Panc1 (cell line): ENCODE data around the genes CYP1A2 and PTPN9.

GRCh38 chr15:74725711-74726289, 472 bp upstream of the CYP1A1 start:
- RRBS, 2 experiments, result 1 to 7% methylated on average over 11 of the region's 41 CpGs

- RRBS, 2 experiments, result no CpG with 5 or more reads among the region's 5 CpGs
These were observed at the start of gene CYP1A2 for GRCh38 chr15:74748795-74749277. CYP1A2 (plus strand) TSS chr15:74748845.

DNA sequence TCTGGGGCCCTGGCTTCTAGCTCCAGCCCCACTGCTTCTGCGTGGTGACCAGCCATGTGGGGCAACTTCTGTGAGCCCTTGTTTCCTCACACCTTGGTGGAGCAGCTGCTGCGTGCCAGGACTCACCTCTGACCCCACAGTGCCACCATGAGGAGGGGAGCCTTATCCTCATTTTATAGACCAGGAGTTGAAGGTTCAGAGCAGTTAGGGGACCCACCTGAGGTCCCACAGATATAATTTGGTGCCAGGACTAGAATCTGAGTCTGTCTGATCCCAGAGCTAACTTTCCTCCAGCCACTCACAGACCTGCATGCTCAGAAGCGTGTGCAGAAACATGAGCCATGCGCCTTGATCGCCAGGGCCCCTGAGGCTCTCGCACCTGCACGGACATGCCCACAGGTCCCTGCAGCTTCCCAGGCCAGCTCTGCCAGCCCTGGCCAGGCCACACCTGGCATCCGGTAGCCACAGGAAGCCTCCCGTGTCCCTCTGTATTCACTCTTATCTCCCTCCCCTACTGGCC, 13.0 kb upstream of the LMAN1L start:
- RRBS, 2 experiments, result no CpG with 5 or more reads among the region's 9 CpGs

DNA sequence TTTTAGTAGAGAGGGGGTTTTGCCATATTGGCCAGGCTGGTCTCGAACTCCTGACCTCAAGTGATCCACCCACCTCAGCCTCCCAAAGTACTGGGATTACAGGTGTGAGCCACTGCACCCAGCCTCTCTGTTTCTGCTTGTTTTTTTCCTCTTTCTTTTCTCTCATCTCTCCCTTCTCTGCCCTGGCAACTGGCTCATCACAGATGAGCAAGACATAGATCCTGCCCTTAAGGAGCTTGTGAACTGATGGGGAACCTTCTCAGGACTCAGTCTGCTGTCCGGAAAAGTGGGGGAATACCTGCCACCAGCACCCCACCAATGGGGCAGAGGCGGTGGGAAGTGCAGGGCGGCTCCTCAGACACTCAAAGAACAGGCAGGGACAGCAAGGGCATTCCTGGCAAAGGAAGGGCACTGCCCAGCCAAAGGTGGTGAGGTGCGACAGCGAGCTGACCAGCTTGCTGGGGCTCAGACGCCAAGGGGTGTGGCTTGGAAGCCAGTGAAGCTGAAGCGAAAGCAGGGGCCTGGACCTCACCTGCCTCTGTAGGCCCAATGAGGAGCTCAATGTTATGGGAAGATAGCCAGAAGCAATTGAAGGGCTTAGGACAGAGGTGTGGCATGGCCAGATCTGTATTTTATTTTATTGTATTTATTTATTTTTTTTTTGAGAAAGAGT, 4.7 kb upstream of the LMAN1L start:
- RRBS, 2 experiments, result no CpG with 5 or more reads among the region's 8 CpGs

- RRBS, 2 experiments, result no CpG with 5 or more reads among the region's 6 CpGs
These were observed 5.3 kb downstream of the CPLX3 start for GRCh38 chr15:74831632-74832216.

GRCh38 chr15:75027587-75027786, 4.1 kb downstream of the PPCDC start:
- RRBS, 2 experiments, result no CpG with 5 or more reads among the region's 6 CpGs

GRCh38 chr15:75036223-75036763, 12.9 kb downstream of the PPCDC start:
- RRBS, 2 experiments, result no CpG with 5 or more reads among the region's 5 CpGs

- RRBS, 2 experiments, result no CpG with 5 or more reads among the region's 10 CpGs
These were observed 46.1 kb downstream of the PPCDC start for GRCh38 chr15:75069340-75070061.

- RRBS, 2 experiments, result no CpG with 5 or more reads among the region's 3 CpGs
These were observed 49.8 kb downstream of the PPCDC start for GRCh38 chr15:75073185-75073542.

GRCh38 chr15:75389597-75390092, 21.2 kb upstream of the MAN2C1 start:
- RRBS, 2 experiments, result no CpG with 5 or more reads among the region's 2 CpGs

DNA sequence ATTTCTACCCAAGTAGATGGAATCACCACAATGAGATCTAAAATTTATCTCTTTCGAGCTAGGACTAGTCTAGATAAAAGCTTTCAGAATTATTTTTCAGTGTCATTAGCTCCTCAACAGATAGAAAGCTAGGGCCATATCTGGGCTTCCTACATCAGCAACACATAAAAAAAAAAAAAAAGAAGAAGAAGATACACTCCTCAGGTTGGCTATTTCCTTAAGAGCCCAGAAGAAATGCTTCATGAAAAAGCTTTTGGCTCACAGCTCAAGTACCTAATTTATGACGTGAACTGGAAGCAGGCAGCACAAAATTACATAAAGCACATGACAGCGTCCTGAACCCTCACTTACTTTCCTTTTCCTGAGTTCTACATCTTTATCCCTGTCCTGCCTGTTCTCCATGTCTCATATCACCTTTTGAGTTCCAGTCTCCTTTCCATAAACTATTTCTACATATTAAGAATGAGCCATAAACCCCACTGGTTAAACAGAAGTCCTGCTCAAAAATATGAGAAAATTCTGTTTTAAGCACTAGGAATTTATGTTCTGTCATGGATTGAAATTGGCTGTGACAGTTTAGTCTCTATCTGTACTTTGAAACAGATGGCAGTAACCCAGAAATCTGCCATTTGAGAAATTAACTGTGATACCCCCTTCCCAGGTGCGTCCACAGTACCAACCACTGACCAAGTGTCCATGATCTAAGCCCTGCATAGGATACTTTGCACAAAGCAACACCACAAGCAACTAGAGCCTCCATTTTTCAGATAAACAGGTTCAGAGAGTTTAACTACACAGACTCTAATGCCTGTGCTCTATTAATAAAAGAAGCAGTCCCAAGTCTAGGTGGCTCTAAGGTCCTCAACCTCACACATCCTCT, 23.2 kb upstream of the MAN2C1 start:
- RRBS, 2 experiments, result no CpG with 5 or more reads among the region's 4 CpGs

DNA sequence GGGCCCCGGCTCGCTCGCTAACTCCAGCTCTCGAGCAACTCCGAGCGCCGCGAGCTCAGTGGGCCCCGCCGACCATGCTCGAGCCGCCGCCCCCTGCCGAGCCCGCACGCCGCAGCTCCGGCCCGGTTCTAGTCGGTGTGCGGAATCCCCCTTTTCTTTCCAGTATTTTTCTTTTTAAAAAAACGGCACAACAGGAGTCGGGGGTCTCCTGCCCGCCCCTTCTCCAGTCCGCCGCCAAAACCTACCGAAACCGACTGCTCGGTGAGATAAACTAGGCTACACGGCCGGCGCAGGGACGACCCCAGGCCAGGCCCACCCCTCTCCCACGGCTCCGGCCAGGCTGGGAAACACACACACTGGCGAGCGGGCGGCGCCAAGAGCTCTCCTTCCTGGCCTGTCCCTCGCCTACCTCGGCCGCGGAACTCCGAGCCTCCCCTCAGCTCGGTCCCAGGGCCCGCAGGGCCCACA, 3.8 kb upstream of the SIN3A start:
- RRBS, 2 experiments, result 2 to 5% methylated on average over 6 to 16 of the region's 46 CpGs

GRCh38 chr15:75577861-75578117, 1.3 kb downstream of the PTPN9 start:
- RRBS, 2 experiments, result no CpG with 5 or more reads among the region's 8 CpGs

DNA sequence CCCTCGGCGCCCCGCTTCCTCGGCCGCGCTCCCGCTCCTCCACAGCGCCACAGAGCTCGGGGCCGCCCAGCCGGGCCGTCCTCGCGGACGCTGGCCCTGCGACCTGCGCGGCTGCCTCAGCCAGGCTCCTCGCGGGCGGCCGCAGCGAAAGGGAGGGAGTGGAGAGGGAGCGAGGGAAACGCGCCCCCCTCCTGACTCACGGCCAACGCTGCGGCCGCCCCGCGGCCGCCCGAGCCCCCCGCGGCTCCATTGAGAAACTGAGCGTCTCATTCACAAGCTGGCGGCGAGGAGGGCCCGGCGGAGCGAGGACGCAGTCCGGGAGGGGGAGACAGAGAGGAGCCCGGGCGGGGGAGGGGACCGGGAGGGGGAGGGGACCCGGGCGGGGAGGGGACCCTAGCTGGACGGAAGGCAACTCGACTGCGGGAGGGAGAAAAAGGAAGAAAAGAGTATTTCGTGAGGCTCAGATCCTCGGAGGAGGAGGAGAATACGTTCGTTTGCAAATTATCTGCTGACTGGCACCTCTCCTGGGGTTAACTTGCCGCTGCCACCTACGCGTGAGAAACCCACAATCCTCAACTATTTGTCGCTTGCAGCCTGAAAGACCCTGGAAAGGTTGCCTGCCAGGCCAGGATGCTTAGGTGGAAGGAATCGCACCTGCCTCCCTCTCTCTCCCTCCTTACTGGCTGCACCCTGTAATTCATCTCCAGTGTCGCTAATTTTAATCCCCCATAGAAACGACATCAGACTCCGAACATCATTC, at the start of gene PTPN9:
Gene PTPN9, minus strand, starts transcription at position 153 of the 760 bp plus-strand sequence.
- RRBS, 2 experiments, result under 1 to 1% methylated on average over 6 to 9 of the region's 64 CpGs

GRCh38 chr15:75627703-75628141, 2.2 kb upstream of the SNUPN start:
- RRBS, 2 experiments, result no CpG with 5 or more reads among the region's 1 CpG

- RRBS, 2 experiments, result no CpG with 5 or more reads among the region's 13 CpGs
These were observed 5.7 kb downstream of the SNX33 start for GRCh38 chr15:75653418-75653881.

DNA sequence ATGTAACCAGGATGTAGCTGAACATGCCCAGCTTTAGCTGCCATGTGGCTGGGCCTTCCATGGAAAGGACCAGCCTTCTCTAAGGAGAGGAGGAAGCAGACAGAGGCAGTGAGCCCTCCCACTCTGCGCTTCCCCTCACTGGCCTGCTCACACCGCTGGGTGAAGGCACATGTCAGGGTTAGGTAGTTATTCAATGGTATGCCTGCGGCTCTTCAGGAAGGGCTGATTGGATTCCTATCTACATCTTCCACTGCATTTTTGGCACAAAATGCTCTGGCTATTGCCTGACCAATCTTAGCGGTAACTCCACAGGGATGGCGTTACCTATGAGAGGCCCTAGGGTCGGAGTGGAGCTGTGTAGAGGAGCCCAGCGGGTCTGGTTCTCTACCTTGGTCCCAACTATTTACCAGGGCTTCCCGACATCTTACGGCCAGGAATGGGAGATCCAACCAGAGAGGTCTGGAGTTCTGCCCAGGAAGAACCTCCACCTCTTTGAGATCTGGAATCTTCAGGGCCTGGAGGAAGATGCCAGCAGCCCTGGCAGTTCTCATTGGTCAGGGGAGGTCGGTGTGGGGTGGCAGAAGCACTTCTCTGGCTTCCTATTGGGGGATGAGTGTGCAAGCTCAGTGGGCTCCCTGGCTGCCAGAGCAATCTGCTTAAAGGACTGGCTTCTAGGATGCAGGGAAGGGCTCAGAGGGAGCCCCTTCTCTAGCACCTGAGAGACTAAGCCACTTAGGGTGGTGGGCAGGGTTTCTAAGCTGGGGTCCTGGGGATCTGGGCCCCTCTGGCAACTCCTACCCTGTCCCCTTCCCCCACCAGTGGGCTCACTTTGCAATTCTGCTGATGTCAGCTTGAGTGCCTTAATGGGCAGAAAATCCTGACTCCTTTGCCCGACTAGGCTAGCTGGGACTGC, 24.2 kb downstream of the SNX33 start:
- RRBS, 2 experiments, result no CpG with 5 or more reads among the region's 11 CpGs

DNA sequence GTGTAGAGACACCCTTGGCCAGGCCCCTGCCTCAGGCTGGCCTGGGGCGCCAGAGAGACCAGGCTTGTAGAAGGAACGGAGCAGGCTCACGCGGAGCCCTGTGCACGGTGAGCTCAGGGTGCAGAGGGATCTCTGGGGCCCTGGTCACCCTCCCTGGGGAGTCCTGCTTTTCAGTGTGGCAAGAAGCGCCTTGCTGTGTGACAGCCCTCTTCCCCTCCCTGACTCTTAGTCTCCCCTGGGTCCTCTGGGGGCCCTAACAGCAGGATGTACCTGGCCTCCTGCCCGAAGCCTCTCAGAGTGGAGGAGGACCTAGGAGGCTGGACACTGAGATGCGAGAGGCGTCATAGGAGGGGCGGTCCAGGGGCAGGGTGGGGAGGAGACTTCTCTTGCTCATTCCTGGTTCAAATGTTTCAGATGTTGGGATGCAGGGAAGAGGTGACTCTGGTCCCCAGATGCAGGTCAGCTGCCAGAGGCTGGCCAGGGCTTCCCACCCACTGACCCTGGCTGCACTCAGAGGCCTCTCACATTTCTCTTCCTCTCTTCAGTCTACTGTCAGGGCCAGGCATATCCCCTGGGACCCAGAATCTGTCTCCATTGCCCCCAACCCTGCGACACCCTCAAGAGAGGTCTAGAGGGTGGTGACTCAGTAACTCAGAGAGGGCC, 25.7 kb downstream of the SNX33 start:
- RRBS, 2 experiments, result no CpG with 5 or more reads among the region's 11 CpGs

DNA sequence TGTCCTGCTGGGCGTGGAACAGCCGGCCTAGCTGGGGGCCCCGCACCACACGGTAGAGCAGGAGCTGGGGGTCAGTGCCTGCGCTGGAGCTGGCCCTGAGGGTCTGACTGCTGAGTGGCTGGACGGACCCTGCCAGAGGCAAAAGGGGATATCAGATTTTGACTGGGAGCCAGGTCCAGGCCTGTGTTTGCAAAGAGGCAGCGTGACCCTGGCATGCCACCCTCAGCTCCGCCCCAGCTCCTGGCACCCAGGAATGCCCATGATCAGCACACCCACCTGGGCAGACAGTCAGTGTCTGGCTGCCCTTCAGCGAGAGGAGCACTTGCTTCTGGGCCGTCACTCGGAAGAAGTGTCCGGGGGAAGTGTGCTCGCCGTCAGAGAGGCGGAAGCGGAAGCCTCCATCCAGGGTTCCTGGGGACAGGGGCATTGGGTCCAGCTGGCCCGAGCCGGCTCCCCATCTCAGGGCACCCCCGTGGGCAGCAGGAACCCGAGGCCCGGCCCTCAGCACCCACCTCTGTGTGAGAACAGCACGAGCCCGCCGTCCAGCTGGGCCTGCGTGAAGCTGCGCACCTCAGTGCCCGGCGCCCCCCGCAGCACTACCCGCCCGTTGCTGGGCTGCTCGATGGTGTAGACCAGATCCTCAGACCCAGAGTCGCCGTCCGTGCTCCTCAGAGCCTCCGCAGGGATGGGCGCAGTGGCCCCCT, 30.2 kb downstream of the CSPG4 start:
- RRBS, 2 experiments, result 92 to 93% methylated on average over 6 of the region's 37 CpGs

GRCh38 chr15:75696783-75697424, 15.7 kb downstream of the CSPG4 start:
- RRBS, 2 experiments, result 45 to 61% methylated on average over 6 to 8 of the region's 12 CpGs